Sigmoid colon (tissue), 4 donors: ENCODE measurements around the gene GATAD1.

- PRO-cap, result no peak
- RAMPAGE, long total RNA, 4 experiments, result no peak in any of the 4 experiments
Measured at GRCh38 chr7:92043492-92044221, 90.6 kb downstream of the CYP51A1 start.

DNA sequence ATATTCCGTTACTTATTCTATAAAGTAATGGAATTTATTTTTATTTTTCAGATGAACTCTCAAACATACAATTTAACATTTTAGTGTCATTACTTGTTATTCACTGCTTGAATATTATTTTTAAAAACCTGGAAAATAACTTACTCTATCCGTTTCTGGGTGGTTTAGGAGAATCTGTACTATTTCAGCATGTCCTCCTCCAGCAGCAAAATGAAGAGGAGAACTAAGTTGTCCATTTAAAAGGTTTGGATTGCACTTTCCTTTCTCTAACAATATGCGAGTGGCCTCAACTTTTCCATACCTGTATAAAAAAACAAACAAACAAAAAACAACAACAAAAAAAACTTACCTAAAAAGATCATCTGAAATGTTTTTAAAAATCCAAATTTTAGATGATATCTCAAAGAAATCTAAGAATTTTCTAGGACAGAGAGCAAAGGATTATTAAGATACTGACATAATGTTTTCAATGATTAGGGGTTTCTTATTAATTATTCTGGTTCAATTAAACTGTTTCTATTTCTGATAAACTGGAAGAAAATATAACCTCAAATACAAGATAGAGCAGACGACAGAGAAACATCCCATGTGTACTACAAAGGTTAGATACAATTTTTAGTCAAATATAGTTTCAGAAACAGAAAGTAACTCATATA lies 19.2 kb downstream of the KRIT1 start:
- PRO-cap, result no peak
- RAMPAGE, long total RNA, 4 experiments, result no peak in any of the 4 experiments

- PRO-cap, result no peak
- RAMPAGE, long total RNA, 4 experiments, result no peak in any of the 4 experiments
Measured at GRCh38 chr7:92246969-92247332, 1.2 kb downstream of the ANKIB1 start.

- PRO-cap, result no peak
- RAMPAGE, long total RNA, 4 experiments, result no peak in any of the 4 experiments
Measured at GRCh38 chr7:92364505-92365525, 82.5 kb upstream of the GATAD1 start.

DNA sequence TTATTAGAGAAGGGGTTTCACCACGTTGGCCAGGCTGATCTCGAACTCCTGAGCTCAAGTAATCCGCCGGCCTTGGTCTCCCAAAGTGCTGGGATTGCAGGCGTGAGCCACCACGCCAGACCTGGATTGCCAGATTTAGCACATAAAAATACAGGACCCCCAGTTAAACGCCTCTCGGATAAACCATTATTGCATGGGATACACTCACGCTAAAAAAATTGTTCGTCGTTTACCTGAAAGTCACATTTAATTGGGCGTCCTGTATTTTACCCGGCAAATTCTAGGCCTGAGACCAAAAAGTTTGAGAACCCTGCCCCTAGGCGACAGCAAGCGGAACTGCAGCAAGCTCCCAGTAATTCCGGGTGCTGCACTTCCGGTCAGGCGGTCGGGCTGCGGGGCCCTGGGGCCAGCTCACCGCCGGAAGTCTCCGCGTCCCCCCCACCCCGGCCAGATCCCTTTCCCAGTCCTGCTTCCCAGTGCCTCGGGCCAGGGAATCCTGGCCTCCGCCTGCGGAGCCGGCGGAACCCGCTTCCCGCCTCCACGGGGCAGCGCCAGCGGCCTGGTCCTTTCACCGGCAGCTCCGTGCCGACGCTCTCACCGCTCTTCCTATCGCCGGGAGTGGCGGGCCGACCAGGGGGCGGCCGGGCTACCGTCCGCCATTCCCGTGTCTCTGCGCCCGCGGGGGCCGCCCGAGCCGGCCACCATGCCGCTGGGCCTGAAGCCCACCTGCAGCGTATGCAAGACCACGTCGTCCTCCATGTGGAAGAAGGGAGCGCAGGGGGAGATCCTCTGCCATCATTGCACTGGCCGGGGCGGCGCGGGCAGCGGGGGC lies at the start of gene GATAD1:
GATAD1 (plus strand) TSS at position 456 of the 832 bp plus-strand sequence.
- PRO-cap, result unidirectional peak, plus-strand start at position 384 of the sequence; unidirectional peak, plus-strand start at position 450 of the sequence
- RAMPAGE, long total RNA, 4 experiments, result start-site peak on the plus strand in 1 of 4 experiments, centred at position 454 of the sequence, 41 reads per replicate

DNA sequence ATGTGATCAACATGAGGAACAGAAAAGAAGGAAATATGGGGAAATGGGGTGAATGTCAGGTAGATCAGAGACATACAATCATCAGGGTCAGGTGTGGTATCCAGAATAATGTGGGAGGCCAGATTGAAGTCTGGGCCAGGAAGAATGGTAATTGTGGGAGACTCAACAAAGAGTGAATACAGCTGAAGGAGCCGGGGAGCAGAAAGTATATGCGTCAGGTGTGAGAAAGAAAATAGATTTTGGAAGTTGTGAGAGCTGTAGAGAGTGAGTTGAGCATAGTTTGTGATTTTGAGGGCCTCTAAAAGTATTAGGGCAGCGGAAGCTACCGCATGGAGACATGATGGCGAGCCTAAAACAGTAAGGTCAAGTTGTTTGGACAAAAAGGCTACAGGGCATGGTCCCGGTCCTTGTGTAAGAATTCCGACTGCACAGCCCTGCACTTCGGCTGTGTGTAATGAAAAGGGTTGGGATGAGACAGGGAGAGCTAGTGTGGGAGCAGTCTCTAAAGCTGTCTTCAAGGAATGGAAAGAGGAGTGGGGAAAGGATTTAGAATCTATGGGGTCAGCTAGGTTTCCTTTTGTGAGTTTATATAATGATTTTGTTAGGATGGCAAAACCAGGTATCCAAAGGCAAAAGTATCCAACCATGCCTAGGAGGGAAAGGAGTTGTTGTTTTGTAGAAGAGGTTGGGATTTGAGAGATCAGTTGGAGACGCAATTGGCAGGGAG lies 3.6 kb upstream of the ERVW-1 start:
- PRO-cap, result no peak
- RAMPAGE, long total RNA, 4 experiments, result no peak in any of the 4 experiments

DNA sequence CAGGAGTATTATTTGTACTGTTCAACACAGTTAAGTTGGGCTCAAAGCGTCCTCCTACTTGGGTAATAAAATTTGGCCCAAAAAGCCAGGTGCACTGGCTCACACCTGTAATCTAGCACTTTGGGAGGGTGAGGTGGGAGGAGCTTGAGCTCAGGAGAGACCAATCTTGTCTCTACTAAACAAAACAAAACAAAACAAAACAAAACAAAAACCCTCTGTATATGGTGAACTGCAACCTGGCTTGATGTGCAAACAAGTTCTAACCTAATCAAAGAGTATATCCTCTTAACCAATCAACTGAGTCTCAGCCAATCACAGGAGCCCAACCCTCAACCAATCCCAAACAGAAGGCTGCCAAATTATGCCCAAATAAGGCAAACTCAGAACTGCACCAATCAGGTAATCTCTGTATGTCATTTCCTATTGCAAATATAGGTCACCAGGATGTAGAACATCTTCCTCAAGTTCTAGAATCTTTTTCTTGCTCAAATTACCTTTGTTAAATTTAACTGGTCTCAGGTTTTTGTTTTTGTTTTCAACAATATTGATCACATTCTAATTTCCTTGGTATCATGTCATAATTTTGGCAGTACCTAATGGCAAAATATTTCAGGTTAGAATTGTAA lies 5.3 kb downstream of the FAM133B start:
- PRO-cap, result no peak
- RAMPAGE, long total RNA, 4 experiments, result no peak in any of the 4 experiments

DNA sequence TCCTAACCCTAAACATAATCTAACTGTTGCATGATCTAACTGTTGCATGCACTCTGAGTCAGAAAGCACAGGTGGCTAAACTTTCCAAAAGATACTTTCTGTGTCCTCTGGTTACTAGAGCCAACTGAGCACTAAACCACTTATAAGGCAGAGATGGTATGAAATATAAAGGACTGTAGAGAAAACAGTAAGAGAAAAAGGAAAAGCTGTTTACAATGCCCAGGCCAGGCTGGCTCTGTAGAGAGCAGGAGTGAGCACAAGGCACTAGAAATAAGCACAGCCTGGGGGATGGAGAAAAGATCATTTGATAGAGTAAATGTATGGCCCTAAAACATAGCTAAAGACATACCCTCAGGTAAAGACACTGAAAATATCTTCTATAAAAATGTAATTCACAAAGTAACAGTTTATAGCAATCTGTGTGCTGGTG lies 23.2 kb upstream of the FAM133B start:
- PRO-cap, result no peak
- RAMPAGE, long total RNA, 4 experiments, result no peak in any of the 4 experiments

GRCh38 chr7:92831977-92832778 lies 4.2 kb downstream of the CDK6 start:
- PRO-cap, result no peak
- RAMPAGE, long total RNA, 4 experiments, result no peak in any of the 4 experiments

DNA sequence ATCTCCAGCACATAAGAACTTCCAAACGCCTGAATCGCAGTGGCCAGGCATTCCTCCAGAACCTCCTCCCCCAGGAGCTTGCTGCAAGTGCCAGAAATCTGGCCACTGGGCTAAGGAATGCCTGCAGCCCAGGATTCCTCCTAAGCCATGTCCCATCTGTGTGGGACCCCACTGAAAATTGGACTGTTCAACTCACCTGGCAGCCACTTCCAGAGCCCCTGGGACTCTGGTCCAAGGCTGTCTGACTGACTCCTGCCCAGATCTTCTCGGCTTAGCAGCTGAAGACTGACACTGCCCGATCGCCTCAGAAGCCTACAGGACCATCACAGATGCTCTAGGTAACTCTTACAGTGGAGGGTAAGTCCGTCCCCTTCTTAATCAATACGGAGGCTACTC lies 67.5 kb upstream of the CALCR start:
- PRO-cap, result no peak
- RAMPAGE, long total RNA, 4 experiments, result no peak in any of the 4 experiments

DNA sequence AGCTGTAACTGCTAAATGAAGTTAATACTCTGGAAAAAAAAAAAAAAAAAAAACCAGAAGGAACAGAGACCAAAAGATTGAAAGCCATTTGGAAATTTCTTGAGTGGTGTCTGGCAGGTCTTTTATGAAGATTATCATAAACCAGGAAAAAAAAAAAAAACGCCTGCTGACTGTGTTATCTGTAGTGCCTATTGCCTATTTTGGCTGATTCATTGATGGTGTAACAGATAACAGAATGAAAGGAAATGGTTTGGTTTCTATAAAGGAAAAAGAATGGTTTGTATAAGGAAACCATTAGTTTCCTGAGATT lies 60.5 kb upstream of the BET1 start:
- PRO-cap, result no peak
- RAMPAGE, long total RNA, 4 experiments, result no peak in any of the 4 experiments

GRCh38 chr7:94375546-94376340 lies 19.0 kb upstream of the COL1A2 start:
- PRO-cap, result no peak
- RAMPAGE, long total RNA, 4 experiments, result no peak in any of the 4 experiments

DNA sequence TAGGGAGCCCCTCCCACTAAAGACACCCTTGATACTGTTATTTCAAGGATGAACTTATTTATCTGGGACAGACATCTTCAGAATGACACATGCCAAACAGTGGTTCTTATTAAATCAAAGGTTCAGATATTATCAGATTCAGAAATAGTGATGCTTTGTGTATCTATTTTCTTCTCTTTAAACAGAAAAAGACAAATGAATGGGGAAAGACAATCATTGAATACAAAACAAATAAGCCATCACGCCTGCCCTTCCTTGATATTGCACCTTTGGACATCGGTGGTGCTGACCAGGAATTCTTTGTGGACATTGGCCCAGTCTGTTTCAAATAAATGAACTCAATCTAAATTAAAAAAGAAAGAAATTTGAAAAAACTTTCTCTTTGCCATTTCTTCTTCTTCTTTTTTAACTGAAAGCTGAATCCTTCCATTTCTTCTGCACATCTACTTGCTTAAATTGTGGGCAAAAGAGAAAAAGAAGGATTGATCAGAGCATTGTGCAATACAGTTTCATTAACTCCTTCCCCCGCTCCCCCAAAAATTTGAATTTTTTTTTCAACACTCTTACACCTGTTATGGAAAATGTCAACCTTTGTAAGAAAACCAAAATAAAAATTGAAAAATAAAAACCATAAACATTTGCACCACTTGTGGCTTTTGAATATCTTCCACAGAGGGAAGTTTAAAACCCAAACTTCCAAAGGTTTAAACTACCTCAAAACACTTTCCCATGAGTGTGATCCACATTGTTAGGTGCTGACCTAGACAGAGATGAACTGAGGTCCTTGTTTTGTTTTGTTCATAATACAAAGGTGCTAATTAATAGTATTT lies 35.6 kb downstream of the COL1A2 start:
- PRO-cap, result no peak
- RAMPAGE, long total RNA, 4 experiments, result no peak in any of the 4 experiments

GRCh38 chr7:94908977-94909280 lies 1.5 kb downstream of the PPP1R9A start:
- PRO-cap, result no peak
- RAMPAGE, long total RNA, 4 experiments, result no peak in any of the 4 experiments

- PRO-cap, result no peak
- RAMPAGE, long total RNA, 4 experiments, result no peak in any of the 4 experiments
Measured at GRCh38 chr7:94956945-94957475, 49.6 kb downstream of the PPP1R9A start.

GRCh38 chr7:94972865-94973592 lies 65.6 kb downstream of the PPP1R9A start:
- PRO-cap, result no peak
- RAMPAGE, long total RNA, 4 experiments, result start-site peak on the plus strand in 1 of 4 experiments, at chr7:94973207-94973470 at its widest, 8 reads per replicate

DNA sequence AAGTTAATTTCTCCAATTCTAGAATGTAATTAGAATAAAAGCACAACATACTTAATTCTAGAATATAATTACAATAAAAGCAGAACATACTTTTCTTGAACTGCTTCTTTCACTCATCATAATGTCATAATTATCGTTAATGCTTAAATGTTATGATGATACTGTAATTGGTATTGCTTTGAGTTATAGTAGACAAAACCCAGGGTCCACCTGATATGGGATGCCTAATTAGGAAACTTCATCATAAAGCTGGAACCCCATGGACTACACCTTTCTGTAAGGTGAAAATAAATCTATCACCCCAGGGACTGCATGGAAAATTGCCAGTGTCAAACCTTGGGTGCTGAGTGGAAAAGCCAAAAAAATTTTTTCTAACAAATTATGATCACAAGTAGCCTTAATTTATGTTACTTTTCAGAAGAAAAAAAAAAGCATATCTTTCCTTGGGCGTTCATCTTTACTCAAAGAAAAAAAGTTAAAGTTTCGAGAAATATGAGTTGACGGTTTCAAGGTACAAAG lies 117.6 kb downstream of the PON1 start:
- PRO-cap, result no peak
- RAMPAGE, long total RNA, 4 experiments, result no peak in any of the 4 experiments

DNA sequence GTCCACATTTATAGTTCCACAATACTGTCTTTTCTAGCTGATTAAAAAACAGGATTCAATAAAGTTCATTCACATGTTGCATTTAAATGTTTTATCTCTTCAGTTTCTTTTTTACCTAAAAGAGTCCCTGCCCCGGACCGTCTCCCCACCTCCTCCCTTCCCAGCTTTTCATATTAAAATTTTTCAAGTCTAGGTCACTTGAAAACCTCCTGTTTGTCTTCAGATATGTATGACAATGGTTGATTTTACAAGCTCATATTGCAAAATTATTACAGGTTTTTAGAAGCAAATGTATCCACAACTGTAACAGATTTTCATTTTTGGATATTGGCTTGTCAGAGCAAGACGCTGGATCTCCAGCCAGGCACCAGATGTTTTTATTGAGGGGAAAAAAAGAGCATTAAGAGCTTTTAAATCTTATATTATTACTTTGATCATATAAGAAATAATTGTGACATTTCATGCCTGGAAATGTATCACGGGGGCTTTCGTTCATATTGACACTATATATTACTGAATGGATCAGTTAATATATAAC lies 439 bp upstream of the ASB4 start:
- PRO-cap, result no peak
- RAMPAGE, long total RNA, 4 experiments, result no peak in any of the 4 experiments

- PRO-cap, result no peak
- RAMPAGE, long total RNA, 4 experiments, result no peak in any of the 4 experiments
Measured at GRCh38 chr7:95599330-95599864, 3.1 kb upstream of the PDK4 start.

DNA sequence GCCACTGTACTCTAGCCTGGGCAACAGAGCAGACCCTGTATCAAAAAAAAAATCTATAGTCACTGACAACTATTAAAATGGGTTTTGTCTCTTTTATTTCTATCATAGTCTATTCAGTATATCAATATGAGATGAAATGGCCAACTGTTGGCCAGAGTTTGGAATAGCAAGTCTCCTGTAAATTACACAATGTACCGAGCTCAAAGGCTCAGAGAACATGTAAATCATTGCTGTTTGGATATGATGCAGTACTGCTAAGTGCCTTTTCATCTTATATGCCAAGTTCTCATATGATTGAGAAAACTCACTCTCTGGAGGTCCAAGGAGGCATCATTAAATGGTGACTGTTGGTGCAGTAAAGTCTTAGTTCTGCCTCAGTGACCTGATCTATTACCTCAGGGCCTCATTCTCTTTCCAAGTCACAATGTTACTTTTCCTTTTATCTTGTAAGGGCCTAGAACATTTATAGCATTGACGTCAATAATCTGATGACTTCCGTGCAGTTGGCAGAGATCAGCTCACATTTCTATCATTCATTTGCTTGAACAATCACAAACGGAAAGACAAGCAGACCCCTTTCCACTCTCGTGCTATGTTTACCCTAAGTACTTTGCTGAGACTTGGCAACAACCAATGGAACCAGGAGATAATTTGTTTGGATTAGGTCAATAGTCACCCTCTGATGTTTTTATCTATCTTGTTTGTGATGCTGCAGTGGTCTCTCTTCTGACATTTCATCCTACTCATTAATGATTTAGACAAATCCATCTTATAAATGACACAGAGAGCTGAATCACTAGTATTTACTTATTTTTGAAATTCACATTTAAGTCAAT lies 32.6 kb upstream of the PDK4 start:
- PRO-cap, result no peak
- RAMPAGE, long total RNA, 4 experiments, result no peak in any of the 4 experiments